HTERT-HM (cell line): ENCODE results near the gene GLS.

DNA sequence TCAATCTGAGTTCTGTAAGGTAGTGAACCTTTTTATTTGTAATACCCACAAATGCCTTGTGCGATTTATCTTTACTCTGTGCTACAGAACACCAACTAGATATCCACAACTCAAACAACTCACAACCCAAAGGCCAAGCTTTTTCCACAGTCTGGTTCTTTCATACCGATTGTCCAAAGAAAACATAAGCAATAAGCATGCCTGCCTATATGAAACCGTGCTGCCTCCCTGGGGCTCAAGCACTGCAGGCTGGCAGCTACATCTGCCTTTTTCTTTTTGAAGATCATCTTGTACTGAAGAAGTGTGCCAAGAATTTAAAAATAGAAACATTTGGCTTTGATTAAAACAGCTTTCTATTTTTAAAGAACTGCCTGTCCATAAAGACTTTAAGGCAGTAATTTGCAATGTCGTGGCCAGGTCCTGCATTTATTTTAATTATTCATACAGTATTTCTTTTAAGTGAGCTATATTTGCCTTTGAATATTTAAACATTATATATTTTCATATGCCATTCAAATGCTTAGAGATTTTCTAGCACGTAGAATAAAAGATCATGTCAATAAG is 490.8 kb downstream of the NUP35 start:
- RRBS = no CpG with 5 or more reads among the region's 5 CpGs

GRCh38 chr2:183996996-183997445 is 601.3 kb upstream of the ZNF804A start:
- RRBS = no CpG with 5 or more reads among the region's 5 CpGs

GRCh38 chr2:186439987-186440116 is 46.2 kb upstream of the ZC3H15 start:
- RRBS = no CpG with 5 or more reads among the region's 2 CpGs

DNA sequence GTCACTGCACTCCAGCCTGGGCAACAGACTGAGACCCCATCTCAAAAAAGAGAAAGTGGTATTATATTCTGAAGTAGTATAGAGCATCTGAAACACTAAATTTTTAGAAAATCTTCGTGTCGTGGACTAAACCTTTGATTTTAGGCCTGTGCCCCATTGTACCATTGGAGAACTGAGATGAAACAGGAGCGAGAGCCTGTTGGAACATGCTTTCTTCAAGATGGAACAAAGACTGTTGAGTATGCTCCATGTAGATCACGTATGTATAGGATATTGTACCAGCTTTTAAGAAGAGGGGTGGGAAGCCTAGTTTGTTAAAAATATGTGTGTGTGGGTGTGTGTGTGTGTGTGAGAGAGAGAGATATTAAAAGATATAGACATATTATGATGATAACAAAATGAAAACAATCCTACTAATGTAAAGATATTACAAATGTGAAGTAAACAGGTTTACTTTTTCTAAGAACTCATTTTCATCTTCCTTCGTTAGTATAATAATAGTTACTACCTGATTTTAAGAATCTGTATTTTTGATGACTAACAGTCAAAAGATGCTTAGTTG is 35.6 kb downstream of the ITGAV start:
- RRBS = no CpG with 5 or more reads among the region's 5 CpGs

- RRBS = no CpG with 5 or more reads among the region's 2 CpGs
Measured at GRCh38 chr2:186716654-186717063, 22.8 kb downstream of the FAM171B start.

- RRBS = no CpG with 5 or more reads among the region's 3 CpGs
Measured at GRCh38 chr2:187404005-187404352, 44.1 kb downstream of the CALCRL start.

- RRBS = no CpG with 5 or more reads among the region's 3 CpGs
Measured at GRCh38 chr2:187575261-187575932, 21.2 kb upstream of the TFPI start.

- RRBS = no CpG with 5 or more reads among the region's 14 CpGs
Measured at GRCh38 chr2:188278320-188279156, 13.1 kb upstream of the GULP1 start.

DNA sequence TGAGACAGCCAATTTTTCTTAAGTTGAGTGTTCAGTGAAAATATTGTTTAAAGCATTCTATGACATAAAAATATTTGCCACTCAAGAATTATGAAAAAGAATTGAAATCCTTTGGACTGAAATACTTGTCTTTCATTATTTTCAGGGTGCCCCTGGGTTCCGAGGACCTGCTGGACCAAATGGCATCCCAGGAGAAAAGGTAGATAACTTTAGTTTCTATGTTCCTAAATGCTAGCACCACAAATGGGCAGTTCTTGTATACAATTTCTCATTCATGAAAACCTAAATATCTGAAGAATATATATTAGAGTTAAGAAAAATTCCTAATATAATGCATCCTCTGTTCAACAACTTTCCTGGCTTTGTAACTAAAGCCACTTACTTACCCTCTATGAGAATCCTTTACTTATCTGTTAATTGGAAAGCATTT is 20.7 kb downstream of the COL3A1 start:
- RRBS = no CpG with 5 or more reads among the region's 1 CpG

GRCh38 chr2:189168201-189168681 is 11.3 kb downstream of the COL5A2 start:
- RRBS = no CpG with 5 or more reads among the region's 4 CpGs

DNA sequence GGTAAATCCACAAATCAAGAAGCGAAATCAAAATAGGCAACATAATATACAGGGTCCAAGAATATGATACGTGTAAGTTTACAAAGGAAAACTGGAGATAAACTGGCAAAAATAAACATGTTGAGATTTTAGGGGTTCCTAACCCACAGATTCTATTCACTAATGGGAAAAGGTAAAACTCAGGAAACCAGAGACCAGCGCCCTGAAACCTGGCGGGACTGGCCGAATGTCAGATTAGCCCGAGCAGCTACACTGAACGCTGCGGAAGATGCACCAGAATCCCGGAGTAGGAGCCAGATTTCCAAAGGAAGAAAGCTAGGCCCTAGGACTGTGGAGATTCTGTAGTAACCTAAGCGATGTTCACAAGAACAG is 688 bp upstream of the WDR75 start:
- RRBS = no CpG with 5 or more reads among the region's 10 CpGs

GRCh38 chr2:189549047-189549507 is 31.5 kb downstream of the SLC40A1 start:
- RRBS = no CpG with 5 or more reads among the region's 2 CpGs

- RRBS = no CpG with 5 or more reads among the region's 7 CpGs
Measured at GRCh38 chr2:189712656-189713272, 38.3 kb downstream of the ANKAR start.

DNA sequence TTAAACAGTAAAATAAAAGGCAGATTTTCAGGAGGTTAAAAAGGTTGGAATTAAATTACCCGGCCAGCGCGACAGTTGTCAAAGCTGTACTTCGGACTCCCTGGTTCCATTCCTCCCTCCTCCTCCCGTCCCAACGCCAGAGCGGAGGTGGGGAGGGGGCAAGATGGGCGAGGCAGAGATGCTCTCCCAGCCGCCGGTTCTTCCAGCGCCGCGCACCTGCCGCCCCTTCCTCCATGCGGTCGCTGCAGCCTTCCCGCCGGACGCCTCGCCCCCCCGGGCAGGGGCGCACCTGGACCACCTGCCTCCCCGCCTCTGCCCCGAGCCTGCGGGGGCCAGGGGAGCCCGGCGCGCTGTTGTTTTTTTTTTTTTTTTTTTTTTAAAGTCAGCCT is 728 bp upstream of the NAB1 start:
- RRBS = 3% methylated on average over 15 of the region's 28 CpGs

DNA sequence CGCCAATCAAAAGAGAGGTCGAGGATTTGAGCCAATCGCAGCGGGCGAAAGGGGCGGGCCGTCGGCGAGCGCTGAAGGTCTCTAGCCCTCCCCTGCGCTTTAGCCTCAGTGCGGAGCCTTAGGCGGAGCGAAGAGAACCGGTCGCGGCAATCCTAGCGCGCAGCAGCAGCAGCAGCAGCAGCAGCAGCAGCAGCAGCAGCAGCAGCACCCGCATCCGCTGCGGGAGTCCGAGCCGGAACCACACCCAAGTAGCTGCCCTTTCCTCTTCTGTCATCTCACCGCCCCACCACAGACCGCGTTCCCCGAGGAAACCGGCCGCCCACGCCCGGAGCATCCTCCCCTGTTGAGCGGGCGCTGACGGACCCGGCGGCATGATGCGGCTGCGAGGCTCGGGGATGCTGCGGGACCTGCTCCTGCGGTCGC is at the start of gene GLS:
GLS (plus strand) TSS at position 108 of the 423 bp plus-strand sequence.
- RRBS = under 1% methylated on average over 23 of the region's 43 CpGs

DNA sequence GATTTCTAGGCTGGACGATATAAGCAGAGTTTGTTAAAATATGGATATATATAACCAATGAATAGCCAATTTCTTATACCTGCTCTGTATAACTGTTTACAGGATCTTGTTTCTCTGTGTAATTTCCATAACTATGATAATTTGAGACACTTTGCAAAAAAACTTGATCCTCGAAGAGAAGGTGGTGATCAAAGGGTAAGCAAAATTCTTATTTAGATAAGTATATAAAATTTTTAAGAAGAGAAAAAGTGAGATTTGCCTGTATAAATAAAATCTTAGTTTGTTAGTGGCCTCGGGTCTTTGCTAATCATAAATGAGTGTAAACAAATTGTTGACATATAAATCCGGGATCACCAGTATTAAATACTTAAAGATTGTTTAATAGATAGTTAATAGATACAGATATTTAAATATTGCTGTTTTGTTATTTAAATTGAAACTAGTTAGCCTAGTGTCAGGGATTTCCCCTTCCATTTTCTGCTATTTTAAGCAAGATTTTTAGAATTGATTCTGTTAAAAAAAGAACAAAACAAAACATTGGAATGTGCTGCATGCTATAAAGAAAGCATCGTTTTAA is 50.9 kb downstream of the GLS start:
- RRBS = no CpG with 5 or more reads among the region's 5 CpGs

DNA sequence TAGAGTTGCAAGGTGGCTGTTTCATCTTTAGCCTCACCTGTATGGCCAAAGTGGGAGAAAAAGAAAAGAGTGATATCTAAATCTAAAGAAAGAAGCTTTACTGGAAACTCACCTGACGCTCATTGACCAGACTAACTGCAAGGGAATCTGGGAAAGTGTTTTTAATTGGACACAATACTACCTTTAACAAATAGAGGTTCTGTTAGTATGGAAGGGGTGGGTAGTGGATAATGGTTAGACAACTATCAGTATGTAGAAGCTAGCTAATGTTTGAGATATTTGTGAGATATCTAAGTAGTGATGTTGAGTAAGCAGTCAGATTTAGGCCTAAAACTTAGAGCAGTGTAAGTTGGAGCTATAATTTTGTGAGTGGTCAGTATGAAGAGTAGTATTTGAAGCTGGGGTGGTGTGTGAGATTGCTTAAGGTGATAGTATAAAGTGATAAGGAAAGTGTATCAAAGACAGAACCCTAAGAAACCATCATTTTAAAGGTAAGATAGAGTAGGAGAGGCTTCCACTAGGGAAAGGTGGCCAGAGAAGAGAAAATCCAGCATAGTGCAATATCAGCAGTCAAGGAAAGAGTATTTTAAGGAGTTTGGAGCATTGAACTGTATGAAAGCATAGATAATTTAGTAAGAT is 62.4 kb downstream of the GLS start:
- RRBS = no CpG with 5 or more reads among the region's 1 CpG

DNA sequence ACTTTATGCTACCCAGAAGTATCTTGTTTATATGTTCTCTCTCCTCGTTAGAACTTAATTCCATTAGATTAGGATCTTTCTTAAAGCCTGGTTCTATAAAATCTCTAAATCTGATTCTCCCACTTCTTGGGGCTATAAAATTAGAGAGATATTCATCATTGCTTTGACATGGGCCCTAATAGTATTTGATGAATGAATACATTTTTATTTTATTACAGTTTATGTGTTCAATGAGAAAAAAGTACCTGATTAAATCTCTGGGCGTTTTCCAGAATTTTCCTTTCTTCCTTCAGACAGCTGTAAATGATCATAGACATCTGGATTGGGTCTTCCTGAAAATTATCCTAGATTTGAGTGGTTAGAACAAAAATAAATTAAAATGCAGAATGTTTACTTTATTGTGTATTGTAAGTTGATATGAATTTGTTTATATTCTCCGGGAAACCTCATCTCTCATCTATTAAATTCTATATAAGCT is 6.6 kb downstream of the STAT1 start:
- RRBS = no CpG with 5 or more reads among the region's 3 CpGs

- RRBS = no CpG with 5 or more reads among the region's 32 CpGs
Measured at GRCh38 chr2:191150073-191150830, 542 bp downstream of the STAT4 start.